Kidney (tissue), 2 donors: ENCODE measurements around a stretch of chr9.

DNA sequence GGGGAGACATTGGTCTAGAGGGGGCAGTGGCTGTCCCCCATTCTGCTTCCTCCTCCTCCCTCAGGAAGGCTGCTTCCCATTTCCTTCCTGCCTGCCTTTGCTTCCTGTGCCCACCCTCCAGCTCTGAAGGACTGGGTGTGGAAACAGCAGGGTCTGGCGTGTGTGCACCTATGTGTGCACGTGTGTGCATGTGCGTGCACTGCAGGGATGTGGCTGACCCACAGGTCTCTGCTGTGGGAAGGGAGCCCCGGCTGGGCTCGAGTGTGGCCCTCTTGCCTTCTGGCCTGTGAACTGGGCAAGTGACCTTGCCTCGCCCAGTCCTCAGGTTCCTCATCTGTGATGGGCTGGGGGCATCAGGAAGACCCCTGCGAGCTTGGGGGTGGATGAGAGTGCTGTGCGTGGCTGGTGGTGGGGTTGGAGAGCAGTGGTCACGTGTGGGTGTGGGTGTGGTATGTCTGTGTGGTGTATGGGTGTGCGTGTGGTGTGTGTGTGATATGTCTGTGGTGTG is 86.6 kb downstream of the RXRA start:
- PRO-cap, result no peak
- RRBS, result no CpG with 5 or more reads among the region's 10 CpGs

- PRO-cap, result no peak
- RRBS, result no CpG with 5 or more reads among the region's 5 CpGs
Measured at GRCh38 chr9:134443754-134444362, 117.6 kb downstream of the RXRA start.

DNA sequence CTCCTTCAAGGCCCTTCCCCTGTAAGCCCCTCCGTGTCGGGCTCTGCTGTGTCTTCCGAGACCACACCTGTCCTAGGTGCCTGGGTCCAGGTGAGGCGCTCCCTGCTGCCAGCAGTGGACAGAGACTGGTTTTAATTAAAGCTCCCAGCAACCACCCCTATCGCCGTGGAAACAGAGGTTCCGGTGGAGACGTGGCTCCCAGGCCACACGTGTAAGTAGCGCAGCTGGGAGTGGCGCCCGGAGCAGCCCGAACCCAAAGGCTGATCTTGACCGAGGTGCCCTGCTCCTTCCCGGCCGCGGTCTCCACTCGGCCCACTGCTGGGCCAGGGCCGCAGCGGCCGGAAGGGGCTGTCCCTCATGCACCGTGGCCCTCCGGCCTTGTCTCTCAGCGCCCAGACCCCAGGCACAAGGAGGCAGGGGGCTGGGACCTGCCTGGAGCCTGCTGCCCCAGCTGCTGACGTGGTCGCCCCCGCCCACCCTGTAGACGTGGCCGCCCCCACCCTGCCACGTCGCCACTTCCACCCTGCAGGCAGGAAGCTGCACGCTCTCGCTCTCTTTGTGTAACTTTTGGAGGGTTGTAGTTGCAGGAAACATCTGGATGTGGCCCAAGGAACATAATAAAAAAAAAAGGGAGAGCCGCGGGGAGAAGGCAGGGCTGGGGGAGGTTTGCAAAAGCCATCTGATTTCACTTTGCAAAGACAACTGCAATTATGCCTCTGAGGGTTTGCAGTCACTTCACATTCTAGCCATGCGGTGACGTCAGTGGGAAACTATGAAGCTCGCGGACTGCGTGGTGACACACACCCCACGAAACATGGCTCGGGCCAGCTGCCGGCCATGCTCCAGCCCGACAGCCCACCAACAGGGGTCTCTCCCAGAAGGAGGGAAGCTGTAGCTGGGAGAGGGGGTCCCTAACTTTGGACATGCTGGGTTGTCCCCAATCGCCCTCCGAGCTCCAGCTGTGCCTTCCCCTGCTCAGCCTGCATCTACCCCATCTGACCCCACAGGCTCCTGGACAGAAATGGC is 129.9 kb downstream of the RXRA start:
- PRO-cap, result bidirectional peak, plus-strand start at position 717 of the sequence, minus-strand start at position 407 of the sequence
- RRBS, result 12% methylated on average over 15 of the region's 46 CpGs

GRCh38 chr9:134526790-134527315 is 114.8 kb upstream of the COL5A1 start:
- PRO-cap, result no peak
- RRBS, result no CpG with 5 or more reads among the region's 14 CpGs

DNA sequence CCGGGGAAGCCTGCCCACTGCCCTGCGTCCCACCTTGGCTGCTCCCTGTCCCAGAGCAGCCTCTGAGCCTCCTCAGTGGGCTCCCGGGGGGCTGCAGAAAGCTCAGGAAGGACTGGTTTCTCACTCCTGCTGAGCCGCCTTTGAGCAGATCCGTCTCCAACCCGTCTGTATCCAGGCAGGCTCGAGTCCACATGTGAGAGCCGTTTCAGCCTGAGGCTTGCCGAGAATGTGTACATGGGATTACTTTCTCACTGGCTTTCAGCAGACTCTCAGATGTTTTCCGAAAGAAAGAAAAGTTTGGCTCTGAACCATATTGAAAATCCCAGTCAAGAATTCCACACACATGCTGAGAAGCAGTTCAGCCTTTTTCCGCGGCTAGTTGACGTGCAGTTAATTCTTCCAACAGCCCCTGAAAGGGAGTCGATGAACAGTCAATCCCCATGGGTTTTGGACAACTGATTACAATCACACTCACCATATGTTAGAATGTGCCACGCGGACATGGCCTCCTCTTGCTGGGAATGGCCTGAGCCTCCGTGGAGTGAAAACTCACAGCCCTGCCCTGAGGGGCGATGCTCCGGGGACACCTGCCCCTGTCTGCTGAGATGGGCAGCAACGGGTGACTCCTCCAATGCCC is 95.2 kb upstream of the COL5A1 start:
- PRO-cap, result no peak
- RRBS, result 51% methylated on average over 3 of the region's 20 CpGs

- PRO-cap, result no peak
- RRBS, result 62% methylated on average over 2 of the region's 28 CpGs
Measured at GRCh38 chr9:134728190-134728843, 86.7 kb downstream of the COL5A1 start.

DNA sequence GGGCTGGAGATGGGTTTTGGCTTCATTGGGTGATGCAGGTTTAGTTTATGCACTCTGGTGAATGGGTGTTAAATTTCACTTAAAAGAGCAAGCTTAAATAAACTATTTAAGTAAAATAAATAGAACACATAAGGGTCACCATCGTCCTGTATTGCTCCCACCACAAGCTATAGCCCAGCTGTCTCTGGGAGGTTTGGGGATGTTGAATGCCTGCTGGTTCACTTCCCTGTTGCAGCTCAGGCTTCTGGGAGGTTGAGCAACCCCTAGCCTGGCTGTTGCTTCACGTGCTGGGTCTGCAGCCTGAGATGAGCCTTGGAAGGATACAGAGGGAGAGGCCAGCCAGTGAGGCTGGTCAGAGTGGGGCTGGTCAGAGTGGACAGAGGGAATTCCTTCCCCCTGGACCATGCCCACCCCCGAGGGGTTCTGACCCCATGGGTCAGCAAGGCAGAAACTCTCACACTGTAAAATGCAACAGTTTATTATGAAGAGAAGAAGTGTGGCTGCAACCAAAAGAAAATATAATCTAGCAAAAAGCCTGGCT is 4.7 kb upstream of the FCN1 start:
- PRO-cap, result no peak
- RRBS, result no CpG with 5 or more reads among the region's 3 CpGs

DNA sequence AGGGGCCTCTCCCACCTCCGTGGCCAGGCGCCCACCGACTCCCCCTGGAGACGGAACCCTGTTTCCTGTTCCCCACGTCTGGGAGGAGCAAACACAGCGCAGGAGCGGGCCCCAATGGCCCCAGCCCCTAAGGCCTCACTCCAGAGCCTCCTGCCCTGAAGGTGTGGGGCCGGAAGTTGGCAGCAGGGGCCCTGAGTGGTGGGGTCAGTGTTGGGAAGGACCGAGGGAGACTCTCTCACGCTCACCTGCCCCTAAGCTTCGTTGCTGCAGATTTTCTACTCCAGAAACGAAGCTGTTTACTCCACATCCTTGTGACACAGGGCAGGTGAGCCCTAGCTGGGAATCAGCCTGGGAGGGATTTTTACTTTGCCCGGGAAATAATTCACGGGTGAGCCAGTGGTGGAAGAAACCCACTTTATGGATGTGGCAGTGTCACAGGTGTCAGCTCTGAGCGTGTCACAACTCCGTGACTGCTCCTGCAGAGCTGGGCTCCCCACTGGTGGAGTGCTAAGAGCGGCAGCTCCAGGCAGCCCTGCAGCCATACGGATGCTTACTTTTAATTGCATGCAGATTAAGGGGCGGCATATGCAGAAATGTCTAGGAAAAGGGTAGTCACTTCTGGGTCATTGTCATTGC is 77.5 kb upstream of the OLFM1 start:
- PRO-cap, result no peak
- RRBS, result no CpG with 5 or more reads among the region's 19 CpGs

- PRO-cap, result no peak
- RRBS, result no CpG with 5 or more reads among the region's 22 CpGs
Measured at GRCh38 chr9:135130167-135131102, 43.0 kb downstream of the OLFM1 start.

DNA sequence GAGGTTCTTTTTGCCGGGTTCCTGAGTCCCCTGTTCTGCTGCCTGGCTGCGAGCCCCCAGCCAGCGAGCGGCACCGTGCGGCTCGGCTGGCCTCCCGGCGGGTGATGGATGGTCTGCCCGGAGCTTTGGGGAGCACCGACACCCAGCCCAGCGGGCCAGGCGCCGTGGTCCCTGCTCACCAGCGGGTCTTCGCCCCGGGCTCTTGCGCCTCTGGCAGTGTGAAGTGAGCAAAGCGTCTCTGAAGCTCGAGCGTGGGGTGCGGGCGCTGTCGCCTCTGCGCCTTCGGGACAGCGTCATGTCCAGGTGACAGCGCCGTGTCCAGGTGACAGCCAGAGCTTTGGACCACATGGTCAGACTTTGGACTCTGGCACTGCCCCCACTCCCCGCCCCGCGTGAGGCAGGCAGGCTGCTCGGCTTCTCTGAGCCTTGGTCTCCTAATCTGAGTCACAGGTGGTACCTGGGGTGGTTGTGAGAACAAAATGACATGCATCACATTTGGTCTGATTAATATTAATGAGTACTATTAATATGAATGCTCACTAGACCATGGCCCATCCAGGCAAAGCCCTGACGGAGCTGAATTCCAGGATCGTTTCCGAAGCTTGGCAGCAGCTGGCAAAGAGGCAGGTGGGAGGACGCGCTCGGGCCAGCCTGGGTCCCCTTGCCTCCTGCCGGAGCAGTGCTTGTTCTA is 156.8 kb downstream of the OLFM1 start:
- PRO-cap, result no peak
- RRBS, result 72% methylated on average over 15 of the region's 40 CpGs

DNA sequence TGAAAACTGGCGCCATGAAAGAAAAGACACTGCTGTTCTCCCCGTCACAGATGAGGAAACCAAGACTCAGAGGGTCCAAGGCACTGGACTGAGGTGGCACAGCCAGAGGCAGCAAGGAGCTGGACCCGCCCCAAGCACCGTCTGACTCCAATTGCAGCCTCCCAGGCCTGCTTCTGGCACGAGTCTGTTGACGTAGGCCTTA is 193.2 kb downstream of the OLFM1 start:
- PRO-cap, result no peak
- RRBS, result no CpG with 5 or more reads among the region's 6 CpGs

- PRO-cap, result bidirectional peak, plus-strand start at chr9:135479159, minus-strand start at chr9:135479021
- RRBS, result 2% methylated on average over 32 of the region's 45 CpGs
Measured at GRCh38 chr9:135478726-135479354, 742 bp upstream of the PPP1R26 start.

DNA sequence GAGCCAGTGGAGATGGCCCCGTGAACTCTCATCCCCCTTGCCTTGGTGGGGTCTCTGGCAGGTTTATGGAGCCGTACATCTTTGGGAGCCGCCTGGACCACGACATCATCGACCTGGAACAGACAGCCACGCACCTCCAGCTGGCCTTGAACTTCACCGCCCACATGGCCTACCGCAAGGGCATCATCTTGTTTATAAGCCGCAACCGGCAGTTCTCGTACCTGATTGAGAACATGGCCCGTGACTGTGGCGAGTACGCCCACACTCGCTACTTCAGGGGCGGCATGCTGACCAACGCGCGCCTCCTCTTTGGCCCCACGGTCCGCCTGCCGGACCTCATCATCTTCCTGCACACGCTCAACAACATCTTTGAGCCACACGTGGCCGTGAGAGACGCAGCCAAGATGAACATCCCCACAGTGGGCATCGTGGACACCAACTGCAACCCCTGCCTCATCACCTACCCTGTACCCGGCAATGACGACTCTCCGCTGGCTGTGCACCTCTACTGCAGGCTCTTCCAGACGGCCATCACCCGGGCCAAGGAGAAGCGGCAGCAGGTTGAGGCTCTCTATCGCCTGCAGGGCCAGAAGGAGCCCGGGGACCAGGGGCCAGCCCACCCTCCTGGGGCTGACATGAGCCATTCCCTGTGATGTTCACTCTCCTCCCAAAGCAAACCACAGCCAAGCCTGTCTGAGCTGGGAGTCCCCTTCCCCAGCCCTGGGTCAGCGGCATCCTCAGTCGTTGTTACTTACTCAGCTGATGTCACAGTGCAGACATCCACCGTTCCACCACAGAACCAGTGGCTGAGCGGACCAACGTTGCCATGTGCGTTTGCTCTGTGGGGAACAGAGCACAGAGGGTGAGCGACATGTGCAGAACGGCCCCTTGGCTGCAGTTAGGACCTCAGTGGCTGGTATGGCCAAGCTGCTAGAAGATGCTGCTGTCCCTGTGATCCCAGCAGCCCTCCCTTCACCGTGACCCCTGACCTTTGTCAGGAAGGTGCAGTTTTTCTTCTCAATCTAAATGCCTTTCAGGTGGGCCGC is 3.3 kb downstream of the MRPS2 start:
- PRO-cap, result no peak
- RRBS, result 95% methylated on average over 13 of the region's 45 CpGs

- PRO-cap, result no peak
- RRBS, result no CpG with 5 or more reads among the region's 10 CpGs
Measured at GRCh38 chr9:135504676-135505045, 4.2 kb downstream of the MRPS2 start.

- PRO-cap, result no peak
- RRBS, result 83% methylated on average over 7 of the region's 11 CpGs
Measured at GRCh38 chr9:135681619-135682145, 17.6 kb downstream of the SOHLH1 start.

DNA sequence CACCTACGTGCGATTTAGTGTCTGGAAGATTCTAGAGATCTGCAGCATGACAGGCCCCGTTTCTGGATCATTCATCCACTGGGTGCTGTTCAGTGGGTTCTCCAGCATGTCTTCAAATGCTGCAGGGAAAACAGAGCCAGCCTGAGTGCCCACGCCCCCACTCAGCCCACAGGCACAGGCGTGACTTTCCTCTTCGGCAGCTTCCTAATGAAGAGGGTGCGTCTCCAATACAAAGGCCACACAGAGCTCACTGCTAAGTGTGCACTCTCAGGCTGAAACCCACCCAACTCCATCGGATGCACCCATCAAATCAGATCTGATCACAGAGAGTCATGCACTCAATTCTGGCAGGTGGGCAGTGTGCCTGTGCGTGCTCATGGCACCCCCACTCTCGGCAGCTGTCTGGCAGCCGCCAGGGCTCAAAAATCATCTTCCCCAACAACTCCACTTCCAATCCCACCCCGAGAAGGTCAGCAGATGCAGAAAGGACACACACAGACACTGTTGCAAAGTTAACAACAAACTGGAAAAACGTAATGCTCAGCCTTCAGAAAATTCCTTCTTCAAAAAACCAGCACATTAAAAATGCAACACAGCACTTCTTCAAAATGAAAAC is 26.2 kb upstream of the CAMSAP1 start:
- PRO-cap, result no peak
- RRBS, result no CpG with 5 or more reads among the region's 13 CpGs

GRCh38 chr9:135941518-135942528 is 19.4 kb downstream of the UBAC1 start:
- PRO-cap, result no peak
- RRBS, result no CpG with 5 or more reads among the region's 17 CpGs

GRCh38 chr9:135946224-135946737 is 14.9 kb downstream of the UBAC1 start:
- PRO-cap, result no peak
- RRBS, result no CpG with 5 or more reads among the region's 14 CpGs

GRCh38 chr9:136002951-136003608 is 41.9 kb upstream of the UBAC1 start:
- PRO-cap, result bidirectional peak, plus-strand start at chr9:136003169, minus-strand start at chr9:136003034
- RRBS, result 33% methylated on average over 6 of the region's 20 CpGs

DNA sequence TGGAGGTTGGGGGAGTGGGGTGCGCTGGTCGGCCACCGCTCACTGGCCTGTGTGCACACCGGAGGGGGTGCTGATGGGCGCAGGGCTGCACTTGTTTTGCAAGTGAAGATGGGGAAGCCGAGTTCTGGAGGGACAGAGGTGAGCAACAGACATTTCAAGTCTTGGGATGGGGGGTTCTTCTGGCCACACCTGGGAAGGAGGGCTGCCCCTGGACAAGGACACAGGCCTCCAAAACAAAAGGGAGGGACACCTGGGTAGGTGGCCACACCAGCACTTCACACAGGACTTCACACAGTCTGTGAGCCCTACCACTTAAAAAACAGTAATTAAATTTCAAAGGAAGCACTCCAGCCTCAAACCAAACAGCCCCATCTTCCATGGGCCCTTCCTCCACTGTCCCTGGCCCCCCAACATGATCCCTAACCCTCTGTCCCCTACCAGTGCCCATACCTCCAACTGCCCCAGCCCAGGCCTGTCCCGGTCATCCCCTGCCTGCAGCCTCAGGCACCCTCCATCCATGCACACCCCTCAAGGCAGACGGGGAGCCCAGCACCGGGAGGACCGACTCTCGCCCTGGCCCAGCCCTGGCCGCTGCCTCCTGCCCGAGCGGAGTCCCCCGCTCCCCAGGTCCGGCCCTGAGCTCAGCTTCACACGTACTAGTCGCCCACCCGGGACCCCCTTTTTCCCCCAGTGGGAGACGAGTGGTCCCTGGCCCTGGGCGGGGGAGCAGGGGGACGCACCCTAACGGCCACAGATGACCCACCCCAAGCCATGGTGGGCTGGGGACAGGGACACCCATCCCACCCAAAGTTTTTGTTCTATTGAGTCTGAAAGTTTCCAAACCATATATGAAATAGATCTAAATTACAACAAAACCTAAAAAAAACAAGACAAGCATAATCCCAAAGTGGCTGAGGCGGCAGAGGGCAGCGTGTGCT is 48.9 kb upstream of the UBAC1 start:
- PRO-cap, result no peak
- RRBS, result 92% methylated on average over 12 of the region's 25 CpGs